Epithelial cell of proximal tubule (primary cell): ENCODE data around the genes NUDC and KDF1.

DNA sequence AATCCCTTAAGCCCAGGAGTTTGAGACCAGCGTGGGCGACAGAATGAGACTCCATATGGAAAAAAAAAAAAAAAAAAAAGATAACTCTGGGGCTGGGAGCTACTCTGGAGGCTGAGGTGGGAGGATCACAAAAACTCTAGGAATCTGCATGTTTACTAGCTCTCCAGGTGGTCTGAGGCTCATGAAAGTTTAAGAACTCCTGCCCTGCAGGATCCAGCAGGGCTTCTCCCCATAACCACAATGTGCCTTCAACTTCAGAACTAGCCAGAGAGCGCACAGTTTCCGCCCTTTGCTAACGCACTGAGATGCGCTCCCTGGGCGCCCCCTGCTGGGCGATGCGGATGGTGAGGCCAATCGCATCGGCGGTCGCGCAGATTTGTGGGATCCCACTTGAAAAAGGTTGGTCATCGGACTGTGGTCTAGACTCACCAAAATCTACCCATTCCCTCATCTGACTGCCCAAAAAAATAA is 8.8 kb downstream of the ZNF683 start:
- RAMPAGE, long total RNA, result no peak
- RRBS, result no CpG with 5 or more reads among the region's 15 CpGs

DNA sequence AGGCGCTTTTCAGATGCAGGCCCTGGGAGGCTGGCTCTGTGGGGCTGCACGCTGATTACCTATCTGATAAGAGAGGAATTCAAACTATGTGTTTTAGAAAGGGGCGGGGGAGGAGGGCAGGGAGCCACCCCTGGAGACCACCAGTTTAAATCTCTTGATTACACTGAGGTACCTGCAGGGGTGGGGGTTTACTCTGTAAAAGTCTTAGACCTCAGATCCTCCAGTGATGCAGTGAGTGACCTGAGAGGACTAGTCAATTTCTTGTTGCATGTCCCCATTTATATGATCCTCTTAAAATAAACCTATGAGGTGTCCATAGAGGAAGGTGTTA is 8.5 kb downstream of the LIN28A start:
- RAMPAGE, long total RNA, result no peak
- RRBS, result no CpG with 5 or more reads among the region's 3 CpGs

- RAMPAGE, long total RNA, result no peak
- RRBS, result no CpG with 5 or more reads among the region's 17 CpGs
Observed at GRCh38 chr1:26531602-26532343, 2.2 kb downstream of the RPS6KA1 start.

- RAMPAGE, long total RNA, result no peak
Observed at GRCh38 chr1:26699509-26700194, 3.8 kb downstream of the ARID1A start.

DNA sequence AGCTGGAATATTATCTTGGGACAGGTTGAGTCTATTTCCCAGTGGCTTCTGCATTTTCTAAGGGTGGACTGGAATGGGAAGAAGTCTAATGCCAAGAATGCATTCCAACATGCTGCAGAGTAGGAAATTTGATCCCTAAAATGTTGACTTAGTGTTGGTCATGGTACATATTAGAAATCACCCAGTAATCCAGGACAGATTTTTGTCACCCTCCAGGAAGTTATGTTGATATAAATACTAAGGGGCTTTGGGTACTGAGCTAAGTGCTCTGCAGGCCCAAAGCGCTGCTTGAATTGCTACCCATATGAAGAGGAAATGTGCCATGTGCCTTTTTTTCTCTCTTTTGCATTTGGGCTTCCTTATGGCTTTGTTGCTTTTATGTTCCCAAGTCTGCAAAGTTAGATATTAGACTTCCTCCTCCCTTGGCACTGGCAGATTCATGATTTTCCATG is 10.0 kb downstream of the ARID1A start:
- RAMPAGE, long total RNA, result no peak
- RRBS, result no CpG with 5 or more reads among the region's 1 CpG

- RAMPAGE, long total RNA, result no peak
- RRBS, result no CpG with 5 or more reads among the region's 5 CpGs
Observed at GRCh38 chr1:26706321-26706729, 10.5 kb downstream of the ARID1A start.

GRCh38 chr1:26771755-26772686 is 15.7 kb upstream of the PIGV start:
- RAMPAGE, long total RNA, result no peak
- RRBS, result no CpG with 5 or more reads among the region's 6 CpGs

GRCh38 chr1:26810116-26810606 is 16.3 kb upstream of the ZDHHC18 start:
- RAMPAGE, long total RNA, result no peak
- RRBS, result no CpG with 5 or more reads among the region's 14 CpGs

DNA sequence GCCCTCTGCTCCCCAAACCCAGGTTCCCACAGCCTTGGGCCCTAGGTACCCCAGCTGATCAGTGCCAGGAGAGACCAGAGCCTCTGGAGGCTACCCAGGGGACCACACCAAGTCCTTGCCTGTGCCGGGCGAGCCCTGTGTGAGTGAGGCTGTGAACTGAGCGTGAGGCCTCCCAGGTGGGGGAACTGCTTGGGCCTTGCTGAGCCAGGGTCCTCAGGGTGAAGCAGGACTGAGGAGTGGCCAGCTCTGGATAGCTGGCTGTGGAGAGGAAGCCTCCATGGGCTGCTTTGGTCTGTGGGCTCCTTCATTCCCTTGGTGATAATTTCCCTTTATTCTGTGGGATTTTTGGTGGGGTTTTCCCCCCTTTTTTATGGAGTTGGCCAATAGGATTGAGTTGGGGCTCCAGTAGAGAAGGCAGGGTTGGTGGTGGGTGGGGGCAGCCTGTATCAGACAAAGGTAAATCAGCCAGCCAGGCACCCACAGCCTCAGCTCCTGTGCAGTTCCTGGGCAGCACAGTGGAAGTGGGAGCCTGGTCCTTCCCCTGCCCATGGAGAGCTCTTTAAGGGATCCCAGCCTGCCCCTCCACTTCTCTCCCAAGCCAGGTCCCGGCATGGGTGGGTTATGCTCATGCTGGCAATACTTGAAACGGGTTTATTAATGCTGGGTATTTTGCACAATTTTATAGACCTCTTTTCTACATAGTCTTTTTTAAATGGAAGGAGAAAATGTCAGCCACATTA is 8.8 kb upstream of the SFN start:
- RAMPAGE, long total RNA, result no peak
- RRBS, result no CpG with 5 or more reads among the region's 5 CpGs

GRCh38 chr1:26862705-26863097 is 248 bp upstream of the SFN start:
- RAMPAGE, long total RNA, result no peak
- RRBS, result no CpG with 5 or more reads among the region's 7 CpGs

- RAMPAGE, long total RNA, result no peak
- RRBS, result no CpG with 5 or more reads among the region's 12 CpGs
Observed at GRCh38 chr1:26894128-26894614, 4.1 kb upstream of the GPN2 start.

DNA sequence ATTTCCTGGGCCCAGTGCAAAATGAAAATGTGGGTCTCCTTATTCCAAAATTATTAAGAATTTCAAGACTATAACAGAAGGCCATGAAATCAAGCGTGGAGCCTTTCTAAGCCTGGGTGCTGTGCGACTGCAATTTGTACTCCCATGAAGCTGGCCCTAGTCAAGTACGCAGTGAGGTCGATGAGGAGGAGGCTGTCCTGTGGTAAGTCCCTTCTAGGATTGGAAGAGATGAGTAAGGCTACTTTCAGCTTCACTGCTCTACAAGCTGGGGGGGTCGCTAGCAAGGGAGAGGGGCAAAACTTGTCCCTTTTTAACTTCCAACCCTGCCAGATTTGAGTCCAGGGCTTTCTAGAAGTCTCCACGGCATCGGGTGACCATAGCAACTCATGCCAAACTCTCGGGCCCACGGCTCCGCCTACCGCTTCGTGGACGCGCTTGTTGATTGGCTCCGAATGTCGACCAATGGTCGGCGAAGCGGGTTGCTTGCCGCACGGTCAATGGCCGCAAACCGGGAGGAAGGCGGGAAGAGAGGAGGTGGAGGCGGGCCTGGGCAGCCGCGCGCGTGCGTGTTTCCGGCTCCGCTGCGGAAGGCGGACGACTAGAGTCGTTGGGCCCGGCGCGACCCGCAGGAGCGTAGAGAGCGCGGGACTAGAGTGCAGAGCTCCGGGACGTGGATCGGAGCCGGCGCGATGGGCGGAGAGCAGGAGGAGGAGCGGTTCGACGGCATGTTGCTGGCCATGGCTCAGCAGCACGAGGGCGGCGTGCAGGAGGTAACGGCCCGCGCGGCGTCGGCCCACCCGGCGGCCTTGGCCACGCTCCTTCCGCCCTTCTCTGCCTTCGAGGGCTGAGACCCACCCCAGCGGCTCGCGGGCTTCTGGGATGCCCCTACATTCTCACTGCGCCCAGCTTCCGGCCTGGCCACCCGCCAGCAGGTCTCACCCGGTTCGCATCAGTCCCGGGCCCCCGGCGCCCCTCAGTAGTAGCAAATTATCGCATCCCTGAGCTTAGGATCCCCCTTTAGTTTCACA is at the start of gene NUDC:
TSS of gene NUDC (plus strand) at position 584 of the 1,028 bp plus-strand sequence.
- RAMPAGE, long total RNA, result start-site peak on the plus strand centred at position 600 of the sequence, 74 bp wide, 9,889 and 2,838 reads in 2 replicates
- RRBS, result 1% methylated on average over 34 of the region's 79 CpGs

- RAMPAGE, long total RNA, result no peak
- RRBS, result 2% methylated on average over 25 of the region's 73 CpGs
Observed at GRCh38 chr1:26959955-26960652, at the start of gene KDF1. KDF1 (minus strand) TSS chr1:26960468.

- RAMPAGE, long total RNA, result no peak
- RRBS, result no CpG with 5 or more reads among the region's 12 CpGs
Observed at GRCh38 chr1:27005571-27006100, 7.0 kb downstream of the TENT5B start.

DNA sequence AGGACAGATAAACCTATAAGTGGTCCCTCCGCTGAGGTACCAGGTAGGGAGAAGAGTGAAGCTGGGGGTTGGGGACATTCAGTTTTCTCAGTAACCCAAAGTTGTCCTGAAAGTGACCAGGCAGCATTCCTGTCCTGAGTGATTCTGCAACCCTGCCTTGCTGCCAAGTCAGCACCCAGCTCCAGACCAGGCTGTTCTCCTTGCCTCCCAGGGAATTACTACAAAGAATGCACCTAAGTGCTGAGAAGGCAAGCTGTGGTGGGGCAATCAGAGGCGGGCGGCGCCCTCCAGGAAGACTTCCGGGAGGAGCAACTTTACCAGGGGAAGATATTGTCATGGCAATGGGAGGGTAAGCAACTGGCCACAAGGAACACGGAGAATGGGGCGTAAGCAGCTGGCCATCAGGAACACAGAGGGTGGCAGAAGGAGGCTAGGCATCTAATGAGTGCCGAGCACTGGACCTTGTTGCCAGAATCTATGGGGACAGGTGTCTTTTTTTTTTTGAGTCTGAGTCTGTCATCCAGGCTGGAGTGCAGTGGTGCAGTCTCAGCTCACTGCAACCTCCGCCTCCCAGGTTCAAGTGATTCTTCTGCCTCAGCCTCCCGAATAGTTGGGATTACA is 4.4 kb downstream of the TENT5B start:
- RAMPAGE, long total RNA, result no peak
- RRBS, result no CpG with 5 or more reads among the region's 10 CpGs

DNA sequence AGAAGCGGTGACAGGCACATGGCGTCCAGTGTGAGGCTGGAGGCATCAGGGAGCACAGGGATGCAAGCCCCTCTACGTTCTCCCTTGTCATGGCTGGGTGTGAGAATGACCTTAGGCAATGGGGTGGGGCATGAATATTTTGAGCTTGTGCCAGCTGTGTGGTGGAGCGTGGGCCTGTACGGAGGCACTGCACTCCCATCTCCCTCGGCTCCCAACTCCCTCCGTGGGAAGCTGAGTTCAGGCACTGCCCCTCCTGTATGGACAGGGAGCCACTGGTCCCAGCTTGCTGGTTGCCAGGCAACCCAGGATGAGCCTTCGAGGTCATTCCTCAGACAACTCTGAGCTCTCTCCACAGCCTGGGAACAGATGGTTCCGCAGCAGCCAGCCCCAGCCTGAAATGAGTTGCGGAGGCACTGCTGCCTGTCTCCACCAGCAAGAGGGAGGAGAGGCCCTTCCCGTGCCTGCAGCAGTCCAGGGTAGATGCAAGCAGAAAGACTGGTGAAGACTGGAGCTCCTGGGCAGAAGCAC is 58.3 kb upstream of the TENT5B start:
- RAMPAGE, long total RNA, result no peak
- RRBS, result no CpG with 5 or more reads among the region's 11 CpGs

DNA sequence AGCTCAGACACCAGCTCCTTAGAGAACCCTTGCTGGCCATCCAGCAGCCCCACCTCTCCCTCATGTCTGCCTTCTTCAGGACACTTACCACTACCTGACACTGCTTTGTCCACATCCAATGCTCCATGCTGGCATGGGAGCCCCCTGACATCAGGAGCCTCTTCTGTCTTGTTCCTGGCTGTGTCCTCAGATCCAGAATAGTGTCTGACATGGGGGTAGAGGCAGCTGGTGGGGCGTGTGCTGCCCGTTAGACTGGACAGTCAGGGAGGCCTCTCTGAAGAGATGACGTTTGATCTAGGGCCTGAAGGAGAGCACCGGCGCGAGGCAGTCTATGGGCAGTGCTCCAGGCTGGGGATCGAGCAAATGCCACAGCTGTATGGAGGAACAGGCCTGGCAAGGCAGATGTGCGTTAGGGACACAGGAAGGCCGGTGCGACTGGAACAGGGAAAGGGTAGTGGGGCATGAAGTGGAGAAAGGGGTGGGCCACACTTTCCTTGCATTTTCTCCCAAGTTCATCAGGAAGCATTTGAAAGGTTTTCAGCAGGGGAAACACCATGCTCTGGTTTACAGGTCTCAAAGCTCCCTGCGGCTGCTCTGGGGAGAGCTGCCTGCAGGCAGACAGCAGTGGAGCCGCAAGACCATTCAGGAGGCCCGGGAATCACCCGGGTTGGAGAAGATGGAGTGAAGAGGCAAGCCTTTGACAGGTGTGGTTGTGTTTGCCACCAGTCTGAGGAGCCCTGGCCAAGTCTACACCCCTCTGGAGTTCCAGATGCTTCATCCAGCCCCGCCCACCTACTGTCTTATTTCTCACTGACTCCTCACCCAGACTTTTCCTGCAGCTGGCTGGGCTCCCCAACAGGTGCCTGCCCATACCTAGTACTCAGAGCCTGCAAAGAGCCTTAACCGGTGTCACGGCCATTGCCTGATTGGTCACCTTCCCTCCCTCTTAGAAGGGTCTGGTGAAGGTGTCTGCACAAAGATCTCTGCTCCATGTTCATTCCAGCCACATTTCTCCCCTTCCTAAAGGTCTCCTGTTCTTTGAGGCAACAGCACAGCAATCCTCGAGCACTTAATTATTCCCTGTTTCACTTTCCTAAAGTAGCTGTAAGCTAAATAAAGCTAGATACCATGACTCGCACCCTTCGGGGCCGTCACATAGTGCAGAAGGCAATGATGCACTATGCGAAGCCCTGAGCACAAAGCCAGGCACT is 16.2 kb downstream of the SLC9A1 start:
- RAMPAGE, long total RNA, result no peak
- RRBS, result 80% methylated on average over 2 of the region's 22 CpGs

GRCh38 chr1:27155666-27155939 is 678 bp upstream of the SLC9A1 start:
- RAMPAGE, long total RNA, result no peak
- RRBS, result no CpG with 5 or more reads among the region's 4 CpGs

DNA sequence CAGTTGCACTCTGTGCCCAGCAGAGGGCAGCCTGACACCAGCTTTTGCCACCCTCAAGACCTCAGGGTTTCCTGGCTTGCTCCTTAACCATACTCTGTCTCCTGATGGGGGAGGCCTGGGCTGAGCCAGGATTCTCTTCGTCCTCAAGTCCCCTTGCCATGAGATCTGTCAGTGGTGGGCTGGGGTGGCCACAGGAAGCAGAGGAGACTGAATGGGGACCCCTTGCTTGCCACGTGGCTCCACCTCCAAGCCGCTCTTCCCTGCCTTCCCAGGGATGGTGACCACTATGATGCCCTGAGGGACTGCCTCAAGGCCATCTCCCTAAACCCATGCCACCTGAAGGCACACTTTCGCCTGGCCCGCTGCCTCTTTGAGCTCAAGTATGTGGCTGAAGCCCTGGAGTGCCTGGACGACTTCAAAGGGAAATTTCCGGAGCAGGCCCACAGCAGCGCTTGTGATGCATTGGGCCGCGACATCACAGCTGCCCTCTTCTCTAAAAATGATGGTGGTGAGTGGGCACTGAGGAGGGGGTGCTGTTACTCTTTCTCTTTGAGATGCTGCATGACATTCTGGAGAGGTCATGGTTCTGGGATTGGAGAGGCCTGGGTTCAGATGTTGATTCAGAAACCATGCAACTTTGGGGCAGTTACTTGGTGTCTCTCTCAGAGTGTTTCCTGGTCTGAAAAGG is 20.9 kb upstream of the TMEM222 start:
- RAMPAGE, long total RNA, result no peak
- RRBS, result no CpG with 5 or more reads among the region's 10 CpGs

GRCh38 chr1:27335497-27336210 is 6.2 kb upstream of the SYTL1 start:
- RAMPAGE, long total RNA, result no peak
- RRBS, result 100% methylated on average over 4 of the region's 14 CpGs